SK-N-MC (cell line): ENCODE measurements around the gene SLAMF6.

- RRBS = no CpG with 5 or more reads among the region's 9 CpGs
Observed at GRCh38 chr1:159867609-159868155, 5.2 kb upstream of the VSIG8 start.

- RRBS = no CpG with 5 or more reads among the region's 9 CpGs
Observed at GRCh38 chr1:159915830-159916592, 9.3 kb downstream of the TAGLN2 start.

- RRBS = 6% methylated on average over 10 of the region's 36 CpGs
Observed at GRCh38 chr1:159924212-159924904, 949 bp downstream of the TAGLN2 start.

DNA sequence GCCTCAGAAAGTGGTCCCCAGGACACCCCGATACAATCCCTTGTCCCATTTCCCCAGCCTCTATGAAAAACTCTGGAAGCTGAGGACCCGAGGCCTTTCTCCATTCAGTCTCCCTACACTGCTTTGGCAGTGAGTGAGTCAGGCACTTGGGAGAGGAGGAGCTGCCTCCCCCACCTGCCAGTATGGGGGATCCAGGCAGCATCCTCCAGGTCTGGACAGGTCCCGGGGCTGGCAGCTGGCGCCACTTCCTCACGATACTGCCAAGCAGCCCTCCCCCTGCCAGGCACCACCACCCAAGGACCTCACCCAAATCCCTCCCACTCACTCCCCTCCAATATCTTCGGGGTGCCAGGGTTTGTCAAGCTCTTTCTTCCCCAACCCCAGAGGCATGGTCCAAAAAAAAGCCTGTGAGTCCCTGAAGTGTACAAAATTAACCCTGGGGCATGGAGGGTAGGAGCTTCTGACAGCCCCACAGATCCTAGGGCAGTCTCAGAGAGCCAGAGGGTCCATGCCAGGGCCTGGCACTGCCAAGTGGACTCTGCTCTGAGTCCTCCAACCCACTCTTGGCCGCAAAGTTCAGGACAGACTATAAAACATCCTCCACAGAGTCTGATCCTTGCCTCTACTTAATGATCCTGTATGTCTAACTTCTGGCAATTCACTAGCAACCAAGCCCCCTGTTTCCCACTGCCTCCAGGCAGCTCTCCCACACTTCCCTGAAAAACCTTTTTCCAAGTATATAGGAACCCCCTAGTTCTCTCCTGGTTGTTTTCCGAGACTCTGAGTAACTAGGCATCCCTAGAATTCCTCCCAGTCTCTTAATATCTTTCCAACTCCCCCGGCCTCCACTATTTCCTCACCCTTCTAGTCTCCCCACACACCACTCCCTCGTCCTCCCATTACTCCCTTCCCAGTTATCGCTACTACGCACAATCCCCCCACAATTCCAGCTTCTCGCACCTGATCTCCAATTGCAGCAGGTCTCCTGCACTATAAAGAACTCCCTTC is 931 bp downstream of the IGSF9 start:
- RRBS = no CpG with 5 or more reads among the region's 13 CpGs

GRCh38 chr1:160030820-160031697 is 731 bp downstream of the PIGM start:
- RRBS = 1% methylated on average over 5 of the region's 46 CpGs

GRCh38 chr1:160032519-160033032 is 786 bp upstream of the PIGM start:
- RRBS = no CpG with 5 or more reads among the region's 6 CpGs

DNA sequence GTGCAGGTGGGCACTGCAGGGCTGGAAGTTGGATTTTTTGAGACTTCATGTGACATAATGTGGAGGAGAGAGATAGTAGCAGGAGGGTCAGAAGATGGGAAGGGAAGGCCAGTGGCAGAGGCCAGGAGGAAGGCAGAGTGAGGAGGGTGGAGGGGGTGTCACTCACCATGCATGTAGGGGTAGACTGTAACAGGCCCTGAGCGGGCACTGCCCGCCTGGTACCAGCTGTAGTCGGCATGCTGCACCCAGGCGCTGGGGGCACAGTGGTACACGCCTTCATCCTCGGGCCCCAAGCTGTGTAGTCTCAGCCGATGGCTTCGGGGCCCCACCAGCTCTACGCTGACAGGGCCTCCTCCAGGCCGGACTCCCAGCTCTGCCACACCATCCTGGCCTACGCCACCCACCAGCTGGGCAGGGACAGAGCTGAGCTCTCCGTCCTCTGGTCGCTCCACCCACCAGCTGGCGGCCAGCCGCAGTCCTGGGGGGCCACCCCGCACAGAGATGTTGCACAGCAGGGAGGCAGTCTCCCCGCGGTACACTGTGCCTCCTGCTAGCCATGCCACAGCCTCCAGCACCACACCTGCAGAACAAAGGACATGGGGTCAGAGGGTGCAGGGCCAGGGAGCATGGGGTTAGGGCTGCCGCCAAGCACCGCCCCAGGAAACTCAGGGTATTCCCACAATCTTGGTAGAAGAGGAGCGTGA is 6.2 kb downstream of the IGSF8 start:
- RRBS = no CpG with 5 or more reads among the region's 21 CpGs

DNA sequence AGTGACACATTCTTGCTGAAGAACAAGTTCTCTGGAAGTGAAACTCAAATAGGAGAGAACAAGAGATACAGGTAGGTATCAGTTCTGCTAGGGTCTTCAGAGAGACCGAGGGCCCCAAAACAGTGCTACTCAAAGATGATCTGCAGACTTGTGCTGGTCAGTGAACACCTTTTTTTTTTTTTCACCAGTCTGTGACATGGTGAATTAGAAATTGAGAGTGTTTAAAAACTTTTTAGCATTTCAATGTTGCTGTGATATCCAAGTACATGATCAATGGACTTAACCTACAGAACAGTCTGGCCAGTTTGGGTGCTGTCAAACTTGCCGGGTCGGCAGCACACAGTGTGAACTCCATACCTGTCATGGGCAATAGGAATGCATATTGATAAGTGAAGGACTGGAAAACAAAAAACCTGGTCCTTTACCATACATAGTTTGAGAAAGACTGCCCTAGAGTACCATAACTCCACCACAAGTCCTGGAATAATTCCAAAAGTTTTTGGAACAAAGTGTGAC is 7.8 kb downstream of the PEX19 start:
- RRBS = no CpG with 5 or more reads among the region's 3 CpGs

- RRBS = no CpG with 5 or more reads among the region's 11 CpGs
Observed at GRCh38 chr1:160285944-160286736, 1.2 kb upstream of the PEX19 start.

DNA sequence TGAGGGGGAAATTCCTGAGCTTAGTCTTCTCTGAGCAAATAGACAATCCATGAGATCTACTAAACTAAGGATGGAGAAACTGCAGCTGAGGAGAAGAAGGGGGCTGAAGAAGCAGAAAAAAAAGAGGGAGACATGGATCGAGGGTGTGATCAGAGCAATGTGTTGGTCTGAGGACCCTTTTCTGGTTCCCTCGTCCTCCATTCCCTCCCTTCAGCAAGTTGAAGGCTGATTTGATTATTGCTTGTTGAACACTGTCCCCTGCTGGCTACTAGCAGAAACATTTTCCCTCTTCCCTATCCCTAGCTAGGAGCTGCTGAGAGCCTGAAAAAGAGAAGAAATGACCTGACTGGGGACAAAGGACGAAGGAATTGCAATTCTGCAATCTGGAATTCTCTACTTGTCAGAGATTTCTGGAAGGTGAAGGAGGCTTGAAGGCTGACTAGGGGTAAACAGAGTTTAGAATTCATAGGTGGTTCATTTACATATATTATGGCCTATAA is 9.6 kb downstream of the NHLH1 start:
- RRBS = no CpG with 5 or more reads among the region's 3 CpGs

DNA sequence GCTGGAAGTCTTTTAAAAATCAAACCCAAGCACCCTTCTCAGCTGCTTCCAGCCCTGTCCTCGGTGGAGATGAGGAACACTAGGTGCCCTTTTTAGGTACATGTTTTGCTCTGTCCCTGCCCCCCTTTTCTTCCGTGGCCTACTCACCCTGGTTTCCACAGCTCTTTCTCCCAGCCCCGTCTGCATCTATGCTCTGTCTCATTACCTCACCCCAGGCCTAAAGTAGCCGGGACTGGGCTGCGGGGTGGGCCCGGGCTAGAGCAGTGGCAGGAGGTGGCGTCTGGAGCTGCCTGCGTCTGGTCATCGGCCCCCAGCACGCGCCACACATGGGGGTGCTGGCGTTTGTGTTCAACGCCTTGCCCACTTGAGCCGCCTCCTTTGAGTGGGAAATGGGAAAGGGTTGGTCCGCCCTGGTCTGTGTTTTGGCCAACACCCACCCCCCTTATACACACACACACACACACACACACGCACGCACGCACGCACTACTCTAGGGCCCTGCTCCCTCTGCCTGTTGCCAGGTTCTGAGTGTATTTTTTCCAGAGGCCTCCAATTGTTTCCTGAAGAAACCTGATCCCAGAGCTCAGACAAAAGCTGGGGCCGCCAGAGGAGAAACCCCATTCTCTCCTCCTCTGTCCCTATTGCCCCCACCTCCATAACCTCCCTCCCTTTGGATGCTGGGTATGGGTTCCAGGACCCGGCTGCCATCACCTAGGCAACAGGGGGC is 10.0 kb downstream of the VANGL2 start:
- RRBS = no CpG with 5 or more reads among the region's 21 CpGs

DNA sequence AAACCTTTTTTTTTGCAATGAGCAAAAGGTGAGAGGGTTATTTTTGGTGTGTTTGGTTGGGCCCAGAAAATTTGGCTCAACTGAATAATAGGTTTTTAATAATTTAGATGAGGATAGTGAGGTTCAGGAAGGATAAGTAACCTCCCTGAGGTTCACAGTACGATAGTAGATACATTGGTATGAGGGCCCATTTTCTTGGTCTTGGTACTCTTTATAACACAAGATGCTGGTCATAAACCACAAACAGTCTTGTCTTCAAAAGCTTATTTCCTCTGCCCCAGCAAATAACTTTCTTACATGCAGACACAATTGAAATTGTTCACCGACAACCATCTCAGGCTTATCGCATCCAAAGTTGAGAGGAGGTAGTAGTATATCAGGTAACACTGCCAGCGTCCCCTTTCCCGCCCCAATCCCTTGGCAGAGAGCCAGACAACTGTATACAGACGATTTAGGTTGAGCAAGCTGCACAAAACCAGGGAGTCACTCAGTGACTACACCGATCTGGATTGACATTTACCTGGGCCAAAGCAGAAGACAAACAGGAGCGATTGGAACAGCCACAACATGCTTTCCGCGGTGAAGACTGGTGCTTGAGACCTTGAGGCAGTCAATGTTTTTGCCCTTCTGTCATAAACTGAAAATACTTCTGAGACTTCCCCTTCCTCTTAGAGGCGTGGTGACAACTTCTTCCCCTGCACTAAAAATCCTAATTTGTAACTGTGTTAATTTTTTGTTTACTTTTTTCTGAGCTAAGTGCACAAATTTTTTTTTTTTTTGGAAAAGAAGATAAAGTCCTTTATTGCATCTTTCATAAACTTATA is at the start of gene SLAMF6:
Gene SLAMF6 (minus strand): TSS at position 632 of the 824 bp plus-strand sequence.
- RRBS = no CpG with 5 or more reads among the region's 11 CpGs

- RRBS = no CpG with 5 or more reads among the region's 6 CpGs
Observed at GRCh38 chr1:160540113-160540620, 17.1 kb upstream of the SLAMF6 start.

- RRBS = no CpG with 5 or more reads among the region's 10 CpGs
Observed at GRCh38 chr1:160565228-160565852, 14.0 kb downstream of the CD84 start.

- RRBS = no CpG with 5 or more reads among the region's 10 CpGs
Observed at GRCh38 chr1:160629700-160630266, 17.1 kb downstream of the SLAMF1 start.

DNA sequence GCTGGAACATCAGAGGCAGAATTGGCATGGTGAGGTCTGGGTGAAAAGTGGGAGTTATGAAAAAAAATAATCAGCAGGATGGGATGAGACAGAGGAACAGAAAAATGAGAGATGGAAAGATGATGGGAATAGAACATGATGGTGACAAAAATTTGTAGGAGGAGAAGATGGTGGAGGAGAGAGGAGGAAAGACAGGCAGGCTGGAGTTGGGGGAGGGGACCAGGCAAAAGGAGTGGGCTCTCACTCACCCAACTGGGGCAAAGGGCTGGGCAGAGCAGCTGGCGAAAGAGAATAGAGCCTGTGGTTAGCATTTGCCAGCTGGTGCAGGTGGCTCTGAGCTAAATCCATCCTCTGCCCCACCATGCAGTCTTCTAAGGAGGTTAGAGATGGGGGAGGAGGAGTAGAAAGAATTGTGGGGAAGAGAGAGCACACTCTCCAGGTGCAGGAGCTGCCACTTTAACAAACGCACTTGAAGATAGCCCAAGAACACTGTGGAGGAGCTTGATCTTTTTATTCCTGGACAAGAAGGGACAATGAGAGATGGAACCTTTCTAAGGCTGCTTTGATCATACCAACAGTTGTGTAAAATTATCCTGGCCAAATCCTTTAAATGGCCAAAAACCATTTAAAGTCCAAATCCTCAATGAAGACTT is 27.6 kb upstream of the SLAMF1 start:
- RRBS = no CpG with 5 or more reads among the region's 2 CpGs

- RRBS = no CpG with 5 or more reads among the region's 6 CpGs
Observed at GRCh38 chr1:160725953-160726743, 12.9 kb upstream of the SLAMF7 start.

DNA sequence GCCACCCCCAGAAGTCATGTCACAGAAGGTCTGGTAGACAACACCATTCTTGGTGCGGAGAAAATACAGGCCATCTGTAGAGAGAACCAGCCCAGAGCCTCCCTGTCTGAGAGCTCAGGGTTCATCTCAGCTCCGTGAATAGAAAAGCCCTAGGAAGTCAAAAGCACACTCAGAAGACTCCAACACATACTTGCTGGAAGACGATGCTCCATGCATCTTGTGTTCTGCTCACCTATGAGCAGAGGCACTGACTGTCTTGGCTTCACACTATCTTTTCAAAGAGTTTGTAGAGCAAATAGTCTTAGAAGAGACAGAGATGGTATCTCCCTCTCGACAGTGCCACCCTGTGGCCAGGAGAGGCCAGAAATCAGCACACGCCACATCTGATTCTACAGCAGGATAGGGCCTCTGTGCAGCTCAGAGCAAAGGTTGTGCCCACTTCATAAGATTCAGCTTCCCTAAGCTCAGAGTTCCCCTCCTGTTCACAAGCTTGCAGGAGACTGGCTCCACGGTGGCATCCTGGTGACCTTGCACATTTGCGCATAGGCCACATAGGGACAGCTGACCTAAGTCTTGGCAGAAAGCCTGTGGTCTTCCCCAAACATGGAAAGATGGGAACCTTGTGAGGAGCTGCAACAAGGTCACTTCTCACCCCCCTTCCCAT is 3.3 kb downstream of the ITLN2 start:
- RRBS = no CpG with 5 or more reads among the region's 7 CpGs

- RRBS = no CpG with 5 or more reads among the region's 5 CpGs
Observed at GRCh38 chr1:161019518-161019989, 1.4 kb downstream of the F11R start.